Ishikawa (cell line): ENCODE measurements around the gene BIK.

DNA sequence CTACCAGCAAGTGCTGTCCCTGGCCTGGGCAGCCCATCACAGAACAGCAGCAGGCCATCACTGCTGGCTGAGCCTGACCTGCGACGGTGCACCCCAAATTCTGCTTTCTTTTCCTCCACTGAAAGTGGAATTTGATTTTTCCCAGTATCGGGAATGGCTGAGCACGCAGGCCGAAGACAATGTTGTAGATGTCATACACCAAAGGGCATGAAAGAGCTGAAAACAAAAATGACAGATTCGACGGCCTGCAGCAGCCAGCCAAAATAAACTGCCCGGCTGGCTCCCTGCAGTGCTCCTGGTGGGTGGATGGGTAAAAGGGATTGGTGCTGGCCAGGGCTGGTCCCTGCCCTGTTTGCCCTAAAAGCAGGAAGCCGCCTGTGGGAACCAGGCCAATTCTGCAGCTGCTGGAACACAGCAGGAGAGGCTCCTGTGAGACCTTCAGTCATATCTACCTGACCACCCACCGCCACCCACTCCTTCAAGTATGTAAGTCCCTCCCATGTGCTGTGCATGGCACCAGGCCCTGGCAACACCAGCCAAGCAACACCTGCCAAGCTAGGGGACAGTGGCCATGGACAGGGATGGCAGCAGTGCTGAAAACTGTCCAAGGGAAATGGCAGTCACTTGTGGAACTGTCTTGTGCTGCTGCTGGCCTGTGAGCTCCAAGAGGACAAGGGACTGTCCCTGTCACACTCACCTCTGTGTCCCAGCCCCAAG, 48.6 kb upstream of the ARFGAP3 start:
- RRBS: no CpG with 5 or more reads among the region's 10 CpGs

- RRBS: no CpG with 5 or more reads among the region's 8 CpGs
These were observed 72.3 kb upstream of the ARFGAP3 start for GRCh38 chr22:42929323-42929814.

GRCh38 chr22:42942788-42943226, 72.1 kb downstream of the PACSIN2 start:
- RRBS: no CpG with 5 or more reads among the region's 1 CpG

GRCh38 chr22:43004151-43004905, 10.6 kb downstream of the PACSIN2 start:
- RRBS: no CpG with 5 or more reads among the region's 14 CpGs

GRCh38 chr22:43110427-43111015, at the start of gene BIK:
TSS of gene BIK (plus strand) at chr22:43110750.
- RRBS: 2% methylated on average over 27 of the region's 62 CpGs

GRCh38 chr22:43114826-43115530, 4.4 kb downstream of the BIK start:
- RRBS: no CpG with 5 or more reads among the region's 11 CpGs

GRCh38 chr22:43127453-43128092, 15.6 kb downstream of the MCAT start:
- RRBS: no CpG with 5 or more reads among the region's 20 CpGs

DNA sequence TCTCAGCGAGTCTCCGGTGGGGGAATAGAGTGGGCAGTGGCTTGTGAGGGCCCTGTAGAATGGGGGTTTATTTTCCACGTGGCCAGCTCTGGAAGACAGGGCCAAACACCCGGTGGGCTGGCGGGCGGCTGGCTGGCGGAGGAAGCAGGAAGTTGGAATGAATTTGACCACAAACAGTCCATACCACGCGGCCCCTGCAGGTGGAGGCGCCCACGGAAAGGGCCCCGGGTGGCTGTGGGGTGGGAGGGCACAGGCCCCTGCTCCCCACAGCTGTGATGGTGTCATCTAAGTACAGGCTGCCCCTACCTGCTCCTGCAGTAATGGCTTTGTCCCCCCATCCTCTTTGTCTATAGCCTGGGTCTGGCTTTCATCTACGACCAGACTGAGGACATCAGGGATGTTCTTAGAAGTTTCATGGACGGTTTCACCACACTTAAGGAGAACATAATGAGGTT, 15.0 kb downstream of the MCAT start:
- RRBS: 72% methylated on average over 9 of the region's 14 CpGs

GRCh38 chr22:43171002-43171287, 16.0 kb downstream of the TTLL12 start:
- RRBS: no CpG with 5 or more reads among the region's 8 CpGs

DNA sequence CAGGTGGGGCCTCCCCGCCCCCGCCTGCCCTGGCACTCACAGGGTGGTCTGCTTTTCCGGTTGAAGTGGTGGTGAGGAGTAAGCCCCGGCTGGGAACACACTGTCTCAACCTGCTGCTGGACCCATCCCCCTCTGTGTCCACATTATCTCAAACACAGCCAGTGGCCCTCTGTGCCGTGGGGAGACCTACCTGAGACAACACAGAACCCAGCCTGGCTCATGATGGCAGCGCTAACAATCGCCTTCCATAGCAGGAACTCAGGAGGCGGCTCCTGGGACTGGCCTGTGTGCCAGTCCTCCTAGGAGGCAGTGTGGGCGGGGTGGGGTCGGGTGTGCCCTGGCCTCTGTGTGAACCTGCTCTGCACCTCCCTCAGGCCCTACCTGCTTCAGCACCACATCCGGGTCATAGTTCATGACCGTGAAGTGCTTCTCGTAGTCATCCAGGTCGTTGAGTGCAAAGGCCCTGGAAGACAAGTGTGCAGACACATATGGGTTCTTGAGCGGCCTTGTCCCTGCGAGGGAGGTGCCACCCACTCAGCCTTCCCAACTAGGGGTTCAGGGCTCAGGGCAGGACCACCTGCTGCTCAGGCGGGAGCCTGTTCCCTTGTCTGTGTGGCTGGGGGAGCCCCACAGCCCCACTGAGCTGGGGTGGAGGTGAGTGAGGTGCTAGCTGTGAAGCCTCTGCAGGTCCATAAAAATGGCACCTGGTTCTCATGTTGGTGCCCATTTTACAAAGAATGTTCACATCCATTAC, 15.3 kb downstream of the TTLL12 start:
- RRBS: 89% methylated on average over 3 of the region's 17 CpGs

GRCh38 chr22:43289468-43290189, 53.5 kb downstream of the SCUBE1 start:
- RRBS: 28% methylated on average over 4 of the region's 18 CpGs

GRCh38 chr22:43744264-43744729, 67.8 kb downstream of the EFCAB6 start:
- RRBS: no CpG with 5 or more reads among the region's 2 CpGs

DNA sequence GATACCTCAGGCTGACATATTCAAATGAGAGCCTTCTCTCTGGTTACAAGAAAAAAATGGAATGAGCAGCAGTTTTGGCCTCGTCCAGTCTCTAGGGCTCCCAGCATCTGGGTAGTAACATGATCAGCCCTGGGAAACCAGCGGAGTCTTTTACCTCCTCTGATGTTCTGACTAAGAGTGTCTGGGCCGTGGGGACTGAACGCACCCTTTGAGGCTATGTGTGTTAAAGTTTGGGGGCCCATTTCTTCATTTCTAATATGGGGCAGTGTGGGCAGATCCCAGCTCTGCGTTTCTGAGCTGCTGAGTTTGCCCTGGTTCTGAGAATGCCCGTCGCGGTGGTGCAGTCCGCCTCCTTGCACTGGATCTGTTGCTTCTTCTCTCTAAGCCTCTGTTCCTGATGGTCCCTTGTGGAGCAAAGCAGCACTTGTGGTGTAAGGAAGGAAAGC, 8.1 kb downstream of the PARVB start:
- RRBS: no CpG with 5 or more reads among the region's 9 CpGs

- RRBS: no CpG with 5 or more reads among the region's 9 CpGs
These were observed 61.5 kb downstream of the PARVB start for GRCh38 chr22:44085579-44086038.

DNA sequence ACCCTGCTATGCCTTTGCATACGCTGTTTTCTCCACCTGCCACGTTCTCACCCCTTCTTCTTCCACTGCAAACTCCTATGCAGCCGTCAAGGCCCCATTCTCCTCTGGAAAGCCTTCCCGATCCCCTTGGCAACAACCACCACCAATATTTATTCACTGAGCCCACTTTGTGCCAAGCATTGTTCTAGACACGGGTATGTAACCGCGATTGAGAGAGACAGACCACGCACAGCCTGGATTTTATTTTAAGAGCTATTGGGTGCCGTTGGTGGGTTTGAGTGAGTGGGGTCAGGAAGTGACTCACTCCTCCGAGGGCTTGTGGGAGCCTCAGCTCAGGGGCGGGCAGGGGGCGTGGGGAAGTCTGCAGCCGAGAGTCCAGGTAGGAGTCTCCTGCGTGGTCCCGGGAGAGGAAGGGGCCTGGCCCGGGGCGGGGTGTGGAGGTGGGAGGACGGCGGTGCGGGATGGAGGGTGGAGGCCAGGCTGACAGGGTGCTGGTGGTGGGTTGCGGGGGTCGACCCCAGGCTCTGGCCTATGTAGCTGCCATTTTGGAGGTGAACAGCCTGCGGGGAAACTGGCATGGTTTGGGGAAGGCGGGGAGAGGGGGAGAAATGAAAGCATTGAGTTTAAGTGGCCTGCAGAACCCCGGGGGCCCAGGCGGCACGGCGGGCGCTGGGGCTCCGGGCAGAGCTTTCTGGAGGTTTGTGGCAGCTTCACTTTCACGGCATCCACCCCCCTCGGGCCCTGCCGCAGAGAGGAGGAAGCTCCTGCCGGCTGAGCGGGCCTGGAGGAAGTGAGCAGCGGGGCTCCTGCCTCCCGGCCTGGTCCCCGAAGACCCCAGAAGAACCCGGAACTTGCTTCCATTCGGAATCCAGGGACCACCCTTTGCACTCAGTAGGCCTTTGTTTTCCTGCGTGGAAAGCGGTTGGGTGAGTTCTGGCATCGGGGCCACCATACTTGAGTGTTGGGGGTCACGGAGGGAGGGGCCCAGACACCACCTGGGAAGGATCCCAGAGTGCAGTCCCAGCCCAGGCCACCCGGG, 586 bp downstream of the PARVG start:
- RRBS: 37% methylated on average over 13 of the region's 45 CpGs

- RRBS: 15% methylated on average over 37 of the region's 77 CpGs
These were observed 19.3 kb upstream of the SHISAL1 start for GRCh38 chr22:44331780-44332710.

GRCh38 chr22:44383463-44384241, 70.9 kb upstream of the SHISAL1 start:
- RRBS: 18% methylated on average over 6 of the region's 12 CpGs

DNA sequence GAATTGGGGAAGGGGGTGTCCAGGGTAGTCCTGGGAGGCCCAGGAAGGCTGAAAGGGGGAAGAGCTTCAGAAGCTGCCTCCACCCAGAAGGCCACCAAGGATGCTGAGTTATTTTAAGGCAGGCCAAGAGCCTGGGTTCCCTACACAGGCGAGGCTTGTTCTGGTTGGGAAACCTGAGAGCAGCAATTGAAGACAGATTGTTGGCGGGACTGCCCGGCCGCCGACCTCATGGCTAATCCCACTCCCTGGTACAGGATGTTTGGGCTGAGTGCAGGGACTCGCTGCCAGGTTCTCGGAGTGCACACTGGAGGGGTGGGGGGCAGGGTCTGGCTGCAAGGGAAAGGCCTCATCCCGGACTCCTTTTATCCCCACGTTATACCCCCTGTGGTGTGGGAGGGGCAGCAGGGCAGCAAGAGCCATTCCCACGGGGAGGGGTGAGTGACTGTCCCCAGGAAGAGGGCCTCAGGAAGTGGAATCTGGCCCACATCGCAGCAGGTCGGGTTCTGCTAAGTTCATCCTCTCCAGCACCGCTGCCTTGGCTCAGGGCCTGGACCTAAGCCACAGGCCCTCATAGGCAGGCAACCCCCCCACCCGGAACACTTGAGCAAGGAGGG, 43.6 kb upstream of the PRR5 start:
- RRBS: 43% methylated on average over 1 of the region's 14 CpGs

DNA sequence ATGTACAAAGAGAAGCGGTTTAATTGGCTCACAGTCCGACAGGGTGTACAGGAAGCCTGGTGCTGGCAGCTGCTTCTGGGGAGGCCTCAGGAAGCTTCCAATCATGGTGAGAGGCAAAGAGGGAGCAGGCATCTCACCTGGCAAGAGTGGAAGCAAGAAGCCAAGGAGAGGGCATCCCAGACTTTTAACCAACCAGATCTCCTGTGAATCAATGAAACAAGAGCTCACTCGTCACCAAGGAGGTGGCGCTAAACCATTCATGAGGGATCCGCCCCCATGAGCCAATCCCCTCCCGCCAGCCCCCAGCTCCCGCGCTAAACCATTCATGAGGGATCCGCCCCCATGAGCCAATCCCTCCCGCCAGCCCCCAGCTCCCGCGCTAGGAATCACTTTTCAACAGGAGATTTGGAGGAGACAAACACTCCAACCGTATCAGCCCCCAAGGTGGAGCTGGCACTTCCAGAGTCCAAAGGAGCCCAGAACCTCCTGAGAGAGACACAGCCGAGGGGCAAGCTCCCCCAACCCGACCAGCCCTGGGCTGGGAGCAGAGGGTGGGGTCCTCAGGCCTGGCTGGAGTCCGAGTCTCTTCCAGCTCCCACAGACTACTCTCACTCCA, 41.0 kb upstream of the PRR5 start:
- RRBS: no CpG with 5 or more reads among the region's 16 CpGs

GRCh38 chr22:44685274-44685910, 16.6 kb upstream of the PRR5 start:
- RRBS: no CpG with 5 or more reads among the region's 9 CpGs